Osteoblast (primary cell): ENCODE results near the genes C20orf141, GFRA4 and ADISSP.

DNA sequence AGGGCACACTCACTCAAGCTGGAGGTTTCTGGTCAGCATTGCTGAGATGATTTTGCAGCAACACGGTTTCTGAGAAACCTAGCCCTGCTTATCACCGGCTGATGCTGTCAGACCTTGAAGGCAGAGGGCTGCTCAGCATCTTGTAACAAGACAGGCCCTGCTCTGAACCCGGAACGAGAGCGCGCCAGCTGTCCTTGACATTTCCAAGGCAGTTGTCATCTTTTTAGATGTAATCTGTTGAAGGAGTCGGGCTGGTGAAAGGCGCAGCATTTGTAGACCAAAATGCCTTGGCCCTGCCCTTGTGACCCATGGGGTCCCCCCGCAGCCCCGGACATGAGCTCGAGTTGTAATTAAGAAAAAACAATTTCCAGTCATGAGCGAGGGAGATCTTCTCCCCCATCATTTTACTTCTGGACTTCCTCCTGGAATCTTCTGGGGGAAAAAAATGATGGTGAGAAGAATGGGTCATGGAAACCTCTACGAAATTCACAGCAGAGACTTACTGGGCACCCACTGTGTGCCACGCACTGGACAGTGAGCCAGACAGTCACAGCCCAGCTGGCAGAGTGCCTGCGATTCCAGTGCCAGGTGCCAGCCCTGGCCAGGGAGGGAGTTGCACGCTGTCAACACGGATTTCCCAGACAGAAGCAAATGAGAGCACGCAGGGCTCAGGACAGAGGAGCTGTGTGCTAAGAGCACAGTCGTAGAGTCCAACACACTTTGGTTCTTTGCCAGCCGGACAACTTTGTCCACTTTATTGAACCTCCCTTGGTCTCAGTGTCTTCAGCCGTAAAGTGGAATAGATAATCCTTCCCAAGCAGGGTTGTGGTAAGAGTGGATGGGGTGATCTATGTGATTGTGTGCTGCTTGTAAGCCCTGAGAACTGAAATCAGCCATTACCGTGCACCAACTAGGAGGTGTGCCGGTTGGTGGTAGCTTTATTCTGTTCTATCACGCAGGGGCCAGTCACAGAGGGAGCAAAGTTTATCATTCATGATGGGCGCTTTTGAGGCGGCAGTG is 40.3 kb downstream of the SIRPA start:
- CAGE, long polyA plus RNA = no peak
- RRBS = 85% methylated on average over 2 of the region's 26 CpGs

- CAGE, long polyA plus RNA = no peak
- RRBS = 17% methylated on average over 4 of the region's 30 CpGs
Observed at GRCh38 chr20:1965383-1966099, 28.3 kb downstream of the PDYN start.

DNA sequence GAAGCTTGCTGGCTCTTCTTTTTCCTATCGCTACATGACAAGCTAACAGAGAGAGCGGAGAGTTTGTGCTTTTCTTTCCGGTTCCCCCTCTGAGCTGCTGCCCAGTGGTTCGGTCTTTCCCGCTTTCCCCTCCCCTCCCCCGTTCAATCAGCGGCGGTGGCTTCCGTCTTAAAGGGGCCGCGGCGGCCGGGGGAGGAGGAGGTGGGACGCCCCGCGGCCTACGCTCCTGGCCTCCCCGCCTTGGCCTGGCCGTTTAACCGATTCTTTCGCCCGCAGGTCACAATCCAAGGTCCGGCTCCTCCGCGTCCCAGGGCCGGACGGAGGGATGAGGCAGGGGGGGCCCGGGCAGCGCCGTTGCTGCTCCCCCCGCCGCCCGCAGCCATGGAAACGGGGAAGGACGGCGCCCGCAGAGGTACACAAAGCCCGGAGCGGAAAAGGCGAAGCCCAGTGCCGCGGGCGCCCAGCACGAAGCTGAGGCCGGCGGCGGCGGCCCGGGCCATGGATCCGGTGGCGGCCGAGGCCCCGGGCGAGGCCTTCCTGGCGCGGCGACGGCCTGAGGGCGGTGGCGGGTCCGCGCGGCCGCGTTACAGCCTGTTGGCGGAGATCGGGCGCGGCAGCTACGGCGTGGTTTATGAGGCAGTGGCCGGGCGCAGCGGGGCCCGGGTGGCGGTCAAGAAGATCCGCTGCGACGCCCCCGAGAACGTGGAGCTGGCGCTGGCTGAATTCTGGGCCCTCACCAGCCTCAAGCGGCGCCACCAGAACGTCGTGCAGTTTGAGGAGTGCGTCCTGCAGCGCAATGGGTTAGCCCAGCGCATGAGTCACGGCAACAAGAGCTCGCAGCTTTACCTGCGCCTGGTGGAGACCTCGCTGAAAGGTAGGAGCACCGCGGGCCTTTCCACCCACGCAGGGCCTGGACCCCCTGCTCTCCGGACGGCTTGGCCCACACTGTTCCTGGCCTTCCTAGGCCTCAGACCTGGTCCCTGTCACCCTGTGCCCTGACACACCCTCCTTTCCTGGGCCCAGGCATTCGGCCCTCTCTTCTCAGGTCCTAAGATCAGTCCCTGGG is 1.2 kb downstream of the STK35 start:
- CAGE, long polyA plus RNA = no peak
- RRBS = 1% methylated on average over 39 of the region's 99 CpGs

GRCh38 chr20:2120814-2121934 is 19.5 kb downstream of the STK35 start:
- CAGE, long polyA plus RNA = no peak
- RRBS = no CpG with 5 or more reads among the region's 11 CpGs

GRCh38 chr20:2305702-2306342 is 10.0 kb downstream of the TGM3 start:
- CAGE, long polyA plus RNA = no peak
- RRBS = no CpG with 5 or more reads among the region's 6 CpGs

GRCh38 chr20:2691866-2692458 is 618 bp upstream of the EBF4 start:
- CAGE, long polyA plus RNA = no peak
- RRBS = 10% methylated on average over 18 of the region's 41 CpGs

- CAGE, long polyA plus RNA = no peak
- RRBS = no CpG with 5 or more reads among the region's 23 CpGs
Observed at GRCh38 chr20:2751435-2751869, 49.0 kb downstream of the CPXM1 start.

GRCh38 chr20:2798901-2799269 is 1.5 kb downstream of the CPXM1 start:
- CAGE, long polyA plus RNA = no peak
- RRBS = 61% methylated on average over 2 of the region's 5 CpGs

DNA sequence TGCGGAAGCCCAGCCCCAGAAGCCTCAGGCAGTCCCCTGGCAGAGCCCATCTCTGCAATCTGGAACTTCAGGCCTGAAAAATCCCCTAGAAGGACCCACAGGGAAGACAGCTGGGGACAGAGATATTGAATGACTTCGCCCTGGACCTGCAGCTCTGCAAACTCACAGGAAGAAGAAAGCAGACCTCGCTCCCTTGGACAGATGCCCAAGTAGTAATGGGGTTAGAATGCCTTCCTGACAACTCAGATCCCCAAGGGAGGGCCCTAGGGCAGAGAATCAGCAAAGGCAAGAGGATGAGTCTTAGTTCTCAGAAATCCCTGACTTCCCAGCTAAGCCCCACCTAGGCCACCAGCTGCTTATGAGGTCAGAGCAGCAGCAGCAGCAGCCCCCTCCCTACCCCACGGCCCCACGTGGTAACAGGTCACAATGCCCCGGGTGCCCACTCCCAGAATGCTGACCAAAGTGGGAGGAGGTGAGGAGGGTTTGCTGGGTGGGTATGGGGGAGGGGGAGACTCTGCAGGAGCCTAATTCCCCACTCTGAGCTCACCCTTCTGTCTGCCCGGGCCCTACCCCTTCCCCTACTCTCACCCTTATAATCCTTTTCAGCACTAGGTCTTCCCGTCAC is at the start of gene C20orf141:
C20orf141 (plus strand) TSS at position 442 of the 625 bp plus-strand sequence.
- CAGE, long polyA plus RNA = no peak
- RRBS = 69% methylated on average over 2 of the region's 8 CpGs

DNA sequence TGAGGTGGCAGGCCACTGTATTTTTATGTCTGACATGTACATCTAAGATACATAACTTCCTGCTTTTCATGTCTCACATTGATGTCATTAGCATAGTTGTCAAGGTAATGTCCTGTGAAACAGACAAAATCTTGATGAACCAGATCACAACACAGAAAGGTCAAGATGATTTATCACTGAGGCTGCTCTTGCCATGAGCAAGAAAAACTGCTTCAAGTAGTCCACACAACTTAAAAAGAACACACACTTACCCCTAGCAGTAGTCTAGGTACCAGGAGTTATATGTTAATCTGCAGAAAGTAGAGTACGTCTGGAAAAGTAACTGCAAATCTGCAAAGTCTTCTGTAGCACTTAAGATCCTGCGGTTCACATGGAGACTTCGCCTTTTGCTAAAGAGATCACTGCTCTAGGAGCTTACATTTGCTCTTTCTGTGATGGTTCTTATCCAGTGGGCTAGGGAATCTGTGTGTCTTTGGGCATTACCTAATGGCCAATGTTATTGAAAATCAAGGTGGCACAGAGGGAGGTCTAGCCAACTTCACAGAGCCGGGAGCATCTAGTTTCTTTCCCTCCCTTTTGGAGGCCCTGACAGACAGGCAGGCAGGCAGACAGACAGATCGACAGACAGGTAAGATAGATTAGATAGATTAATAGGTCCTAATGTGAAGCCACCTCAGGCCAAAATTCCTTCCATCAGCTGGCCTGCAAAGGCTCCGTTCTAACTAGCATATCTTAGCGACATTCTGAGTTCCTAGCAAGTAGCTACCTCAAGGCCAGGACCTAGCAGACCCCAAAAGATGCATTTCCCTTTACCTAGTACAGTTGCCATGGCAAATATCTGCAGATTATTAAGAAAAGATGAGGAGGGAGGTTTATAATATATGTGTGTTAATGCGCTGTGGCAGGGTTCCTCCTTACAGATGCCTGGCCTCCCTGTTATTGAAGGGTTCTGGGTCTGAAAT is 49.8 kb upstream of the GNRH2 start:
- CAGE, long polyA plus RNA = no peak
- RRBS = no CpG with 5 or more reads among the region's 8 CpGs

DNA sequence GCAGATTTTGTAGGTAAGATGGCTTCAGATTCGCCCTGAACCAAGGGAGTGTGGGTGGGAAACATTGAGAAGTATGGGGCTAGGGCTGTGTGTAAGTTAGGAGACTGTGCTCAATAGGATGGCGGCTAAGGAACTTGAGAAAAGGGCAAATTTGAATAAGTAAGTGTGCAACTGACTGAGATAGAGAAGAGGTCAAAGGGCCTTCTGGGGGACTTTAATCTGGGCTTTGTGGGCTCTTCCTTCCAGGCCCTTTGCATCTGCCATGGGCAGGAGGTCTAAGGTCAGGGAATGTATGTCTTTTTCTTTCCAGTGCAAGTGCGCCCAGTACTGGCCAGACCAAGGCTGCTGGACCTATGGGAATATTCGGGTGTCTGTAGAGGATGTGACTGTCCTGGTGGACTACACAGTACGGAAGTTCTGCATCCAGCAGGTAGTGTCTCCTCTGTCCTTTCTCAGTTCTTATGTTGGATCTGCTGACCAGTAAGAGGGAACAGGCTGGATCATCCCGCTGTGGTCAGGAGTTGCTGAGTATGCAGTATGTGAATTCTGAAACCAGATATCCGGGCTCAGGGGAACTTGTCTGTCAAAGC is 22.3 kb upstream of the GNRH2 start:
- CAGE, long polyA plus RNA = no peak
- RRBS = no CpG with 5 or more reads among the region's 7 CpGs

- CAGE, long polyA plus RNA = no peak
- RRBS = no CpG with 5 or more reads among the region's 11 CpGs
Observed at GRCh38 chr20:3022292-3022987, 21.0 kb upstream of the GNRH2 start.

GRCh38 chr20:3163707-3164446 is 4.2 kb upstream of the FASTKD5 start:
- CAGE, long polyA plus RNA = no peak
- RRBS = no CpG with 5 or more reads among the region's 8 CpGs

GRCh38 chr20:3212514-3212966 is 3.2 kb downstream of the ITPA start:
- CAGE, long polyA plus RNA = no peak
- RRBS = no CpG with 5 or more reads among the region's 2 CpGs

DNA sequence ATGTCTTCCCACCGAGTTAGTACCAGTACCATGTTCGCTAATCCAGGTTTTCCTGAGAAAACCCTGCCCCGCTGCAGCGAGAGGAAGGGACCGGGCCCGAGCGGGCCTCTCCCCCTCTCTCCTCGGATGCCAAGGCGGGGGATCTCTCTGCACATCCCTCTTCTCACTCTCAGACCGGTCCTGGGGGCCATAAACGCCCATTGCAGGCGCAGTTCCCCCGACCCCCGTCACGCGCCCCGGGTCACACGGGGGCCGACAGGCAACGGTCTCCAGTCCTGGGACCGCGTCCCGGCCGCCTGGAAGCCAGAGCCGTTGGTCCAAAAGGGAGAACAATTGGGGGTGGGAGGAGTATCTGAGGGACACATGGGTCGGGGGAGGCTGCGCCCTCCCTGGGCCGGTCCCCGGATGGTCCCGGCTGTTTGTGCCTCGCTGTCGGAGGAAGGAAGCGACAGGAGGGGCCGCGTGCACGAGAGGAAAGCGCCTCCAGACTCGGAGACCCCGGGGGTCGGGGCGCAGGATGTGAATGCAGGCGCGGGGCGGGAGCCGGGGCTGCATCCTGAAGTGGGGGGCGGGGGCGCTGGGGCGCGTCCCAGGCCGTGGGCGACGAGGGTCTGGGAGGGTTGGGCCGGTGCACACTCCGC is 1.0 kb downstream of the SLC4A11 start:
- CAGE, long polyA plus RNA = no peak
- RRBS = 8% methylated on average over 38 of the region's 54 CpGs

GRCh38 chr20:3510107-3510771 is 39.4 kb downstream of the ATRN start:
- CAGE, long polyA plus RNA = no peak
- RRBS = no CpG with 5 or more reads among the region's 5 CpGs

DNA sequence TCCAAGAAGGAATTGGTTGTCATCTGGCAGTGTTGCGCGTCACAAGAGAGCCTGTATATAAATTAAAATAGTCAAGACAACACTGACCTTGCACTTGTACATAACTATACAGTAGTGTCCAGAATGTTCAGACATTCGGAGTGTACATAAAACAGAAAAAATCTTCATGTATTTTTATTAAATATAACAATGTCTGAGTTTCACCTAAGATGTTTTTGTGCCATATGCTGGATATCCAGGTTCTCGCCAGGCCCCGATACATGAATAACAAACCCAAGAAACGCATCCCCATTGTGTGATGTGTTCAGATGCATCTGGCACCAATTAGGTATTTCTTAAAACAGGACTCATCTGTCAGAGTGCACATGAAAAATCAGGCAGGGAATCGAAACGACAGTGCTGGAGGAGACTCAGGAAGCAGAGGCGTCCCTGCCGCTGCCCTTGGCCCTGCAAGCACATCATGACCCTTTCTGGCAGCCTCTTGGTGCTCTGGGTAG is 13.9 kb downstream of the GFRA4 start:
- CAGE, long polyA plus RNA = no peak
- RRBS = no CpG with 5 or more reads among the region's 10 CpGs

DNA sequence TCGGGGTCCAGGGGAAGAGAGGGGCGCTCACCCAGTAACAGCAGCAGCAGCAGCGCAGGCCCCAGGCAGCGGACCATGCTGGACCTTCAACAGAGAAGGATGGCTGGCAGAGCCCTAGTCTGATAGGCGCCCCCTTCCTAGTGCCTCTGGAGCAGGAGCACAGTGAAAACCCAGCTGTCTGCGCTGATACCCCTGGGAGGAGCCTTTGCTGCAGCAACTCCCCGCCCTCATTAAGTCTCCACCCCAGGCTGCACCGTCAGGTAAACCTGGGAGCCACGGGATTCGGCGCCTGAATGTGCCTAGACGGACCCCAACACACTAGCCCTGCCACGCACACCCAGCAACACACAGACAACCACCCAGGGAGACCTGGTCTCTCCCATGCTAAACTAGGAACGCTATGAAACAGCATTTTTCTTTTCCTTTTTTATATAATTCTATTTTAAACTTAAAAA is at the start of gene GFRA4:
GFRA4 (minus strand) TSS at position 77 of the 455 bp plus-strand sequence.
- CAGE, long polyA plus RNA = no peak
- RRBS = no CpG with 5 or more reads among the region's 14 CpGs

GRCh38 chr20:3729923-3730630 is 2.4 kb upstream of the HSPA12B start:
- CAGE, long polyA plus RNA = no peak
- RRBS = no CpG with 5 or more reads among the region's 9 CpGs

DNA sequence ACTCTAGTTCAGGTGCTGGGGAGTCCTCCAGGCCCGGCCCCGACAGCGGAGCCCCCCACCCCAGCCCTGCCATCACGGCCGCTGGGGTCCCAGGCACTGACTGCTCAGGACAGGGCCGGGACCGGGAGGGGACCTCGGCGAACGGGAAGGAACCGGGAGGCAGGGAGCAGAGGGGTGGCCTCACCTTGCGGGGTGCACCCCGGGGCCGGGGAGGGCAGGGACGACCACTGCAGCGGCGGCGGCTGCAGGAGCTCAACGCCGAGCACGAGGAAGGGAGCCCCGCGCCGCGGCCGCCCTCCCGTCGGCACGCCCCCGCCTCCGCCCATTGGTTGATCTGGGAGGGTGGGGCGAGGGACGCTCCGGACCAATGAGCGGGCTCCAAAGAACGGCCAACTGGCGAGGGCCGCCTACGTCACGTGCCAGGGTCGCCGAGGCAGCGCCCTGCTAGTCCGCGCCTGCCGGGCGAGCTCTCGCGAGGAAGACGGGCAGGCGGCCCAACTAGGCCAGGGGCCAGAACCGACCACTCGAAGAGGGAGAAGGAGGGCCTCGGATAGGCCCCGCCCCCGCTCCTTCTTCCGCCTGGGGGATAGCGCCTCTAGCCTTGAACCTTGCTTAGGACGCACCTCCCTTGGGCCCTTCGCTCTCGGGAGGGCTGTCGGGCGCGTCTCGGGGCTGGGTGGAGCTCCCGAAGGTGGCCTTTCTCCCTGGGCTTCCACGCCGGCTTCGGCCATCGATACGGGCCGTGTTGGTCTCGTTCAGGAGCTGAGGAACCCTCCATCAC is at the start of gene ADISSP:
ADISSP (minus strand) TSS at position 275 of the 781 bp plus-strand sequence.
- CAGE, long polyA plus RNA = start-site peak on the minus strand centred at position 279 of the sequence, 45 bp wide, 599 and 522 reads in 2 replicates
- RRBS = 2% methylated on average over 16 of the region's 73 CpGs